ENCODE measurements around a stretch of chr10.

DNA sequence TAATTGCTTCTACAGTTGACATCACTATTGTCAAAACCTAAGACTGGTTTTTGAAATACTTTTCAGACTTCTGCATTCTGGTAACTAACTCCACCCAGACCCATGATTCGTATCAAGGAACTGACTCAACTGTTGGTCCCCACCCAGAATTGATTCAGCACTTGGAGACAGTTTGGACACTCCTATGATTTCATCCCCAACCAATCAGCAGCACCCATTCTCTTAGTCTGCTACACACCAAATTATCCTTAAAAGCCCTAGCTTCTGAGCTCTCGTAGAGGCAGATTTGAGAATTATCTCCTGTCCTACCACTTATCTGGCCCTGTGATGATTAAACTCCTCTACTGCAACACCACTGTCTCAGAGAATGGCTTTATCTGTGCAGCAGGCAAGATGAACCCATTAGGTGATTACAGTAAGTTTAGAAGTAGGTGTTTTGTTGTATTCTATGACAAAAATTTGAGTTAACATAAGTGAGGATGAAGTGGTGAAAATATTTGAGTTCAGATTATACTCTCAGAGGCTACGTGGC lies 7.7 kb upstream of the GSTO1 start:
- PRO-cap, 10 experiments, result no peak in any of the 10 experiments

- PRO-cap, 10 experiments, result no peak in any of the 10 experiments
Observed at GRCh38 chr10:104259980-104260754, 5.5 kb downstream of the GSTO1 start.

DNA sequence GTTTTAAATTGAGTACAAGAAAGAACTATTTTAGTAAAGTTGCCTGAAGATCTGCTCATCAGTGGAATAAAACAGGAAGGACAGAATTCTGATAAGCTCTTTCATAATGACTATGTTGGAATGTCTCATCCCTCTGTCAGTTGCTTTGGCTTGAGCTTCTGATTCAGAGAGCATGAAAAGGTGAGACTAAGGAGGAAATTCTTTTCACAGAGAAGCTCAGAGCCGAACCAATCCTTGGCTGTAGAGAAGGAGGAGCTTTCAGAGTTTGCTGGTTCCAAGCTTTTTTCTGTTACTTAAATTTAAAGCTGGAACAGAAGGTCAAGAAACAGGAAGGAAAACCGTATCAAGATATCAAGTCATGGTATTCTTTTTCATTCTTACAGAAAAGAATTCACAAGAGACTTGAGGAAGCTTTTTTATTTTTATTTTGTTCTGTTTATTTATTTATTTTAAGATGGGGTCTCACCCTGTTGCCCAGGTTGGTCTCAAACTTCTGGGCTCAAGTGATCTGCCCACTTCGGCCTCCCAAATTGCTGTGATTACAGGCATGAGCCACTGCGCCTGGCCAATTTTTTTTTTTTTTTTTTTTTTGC lies 24.1 kb downstream of the GSTO2 start:
- PRO-cap, 10 experiments, result no peak in any of the 10 experiments

- PRO-cap, 10 experiments, result no peak in any of the 10 experiments
Observed at GRCh38 chr10:104299916-104300629, 31.1 kb downstream of the GSTO2 start.

DNA sequence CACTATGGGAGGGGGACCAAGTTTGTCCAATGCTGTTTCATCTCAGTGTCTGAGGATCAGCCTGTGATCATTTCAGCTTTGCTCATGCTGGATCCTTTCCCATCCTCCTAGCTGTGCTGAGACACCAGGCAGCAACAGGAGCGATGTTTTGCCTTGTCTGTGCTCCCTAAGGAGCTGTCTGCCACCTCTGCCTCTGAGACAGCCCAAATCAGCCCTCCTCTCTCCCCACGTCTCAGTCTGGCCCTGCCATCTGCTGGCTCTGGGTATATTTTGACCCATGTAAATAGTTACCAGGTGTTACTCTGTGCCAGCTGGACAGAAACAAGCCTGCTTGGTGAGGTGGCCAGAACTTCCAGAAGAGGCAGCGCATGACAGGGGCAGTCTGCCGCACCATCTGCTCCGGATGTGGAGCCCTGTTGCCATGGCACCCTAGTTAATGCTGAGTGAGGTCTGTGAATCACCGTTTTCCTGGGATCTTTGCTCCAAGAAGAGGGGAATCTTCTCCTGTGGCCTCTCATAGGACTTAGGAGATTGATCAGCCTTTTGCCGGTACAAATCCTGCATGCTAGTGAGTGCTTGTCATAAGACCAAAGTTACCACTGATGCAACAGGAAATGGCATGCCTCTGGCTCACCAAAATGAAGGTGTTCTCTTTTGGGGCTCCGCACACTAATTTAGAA lies 31.8 kb downstream of the GSTO2 start:
- PRO-cap, 10 experiments, result peak in 2 of 10 experiments; most common minus-strand start position 355 of the sequence (in 2)

DNA sequence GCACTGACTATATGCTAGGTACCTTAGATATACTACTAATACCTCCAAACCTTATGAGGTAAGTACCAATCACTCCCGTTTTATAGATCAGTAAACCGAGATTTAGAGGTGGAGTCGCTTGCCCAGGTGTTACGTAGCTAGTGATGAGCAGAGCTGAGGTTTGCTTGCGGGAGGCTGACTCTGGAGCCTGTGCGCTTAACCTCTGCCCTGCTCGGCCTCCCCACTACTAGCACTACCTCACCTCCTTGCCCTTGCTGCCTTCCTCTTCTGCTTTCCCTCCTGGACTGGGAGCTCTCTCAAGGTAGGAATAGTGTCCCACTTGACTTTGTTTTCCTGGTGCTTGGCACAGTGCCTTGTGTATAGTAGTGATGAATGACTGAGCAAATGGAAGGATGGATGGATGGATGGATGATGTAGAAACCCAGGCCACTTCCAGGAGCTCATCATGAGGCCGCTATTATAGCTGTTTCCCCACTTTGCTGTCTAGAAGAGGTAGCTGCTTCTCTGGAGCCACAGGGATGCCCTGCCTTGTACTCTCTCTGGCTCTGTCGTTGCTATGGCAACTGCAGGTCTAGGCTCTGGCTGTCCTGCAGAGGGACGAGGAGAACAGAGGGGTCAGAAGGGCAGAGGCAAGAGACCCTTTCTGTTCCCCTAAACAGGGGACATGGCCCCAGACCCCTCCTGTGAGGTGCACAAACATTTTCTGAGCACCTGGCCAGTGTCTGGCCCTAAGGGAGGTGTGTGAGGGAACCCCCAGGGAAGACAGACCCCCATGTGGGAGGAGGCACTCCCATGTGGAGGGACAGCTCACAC lies 31.6 kb downstream of the ITPRIP start:
- PRO-cap, 10 experiments, result no peak in any of the 10 experiments

DNA sequence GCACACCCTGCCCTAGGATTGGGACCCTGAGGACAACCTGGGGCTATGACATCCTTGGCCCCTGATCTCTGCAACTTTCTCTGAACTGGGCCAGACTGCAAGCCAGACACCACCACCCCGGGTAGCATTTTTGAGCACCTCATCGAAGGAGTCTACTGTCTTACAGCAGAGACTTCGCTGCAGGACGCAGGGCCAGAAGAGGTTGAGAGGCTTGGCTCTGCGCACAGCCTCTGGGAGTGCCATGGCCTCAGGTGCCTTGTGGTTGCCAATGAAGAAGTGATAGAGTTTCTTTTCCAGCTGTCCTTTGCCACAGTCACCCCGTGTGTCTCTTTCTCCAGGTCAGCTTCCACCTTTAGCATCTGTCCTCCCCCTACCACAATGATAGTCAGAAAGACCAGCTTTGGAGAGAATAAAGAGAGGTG lies 25.1 kb downstream of the ITPRIP start:
- PRO-cap, 10 experiments, result no peak in any of the 10 experiments

- PRO-cap, 10 experiments, result no peak in any of the 10 experiments
Observed at GRCh38 chr10:104315243-104316629, 22.5 kb downstream of the ITPRIP start.

DNA sequence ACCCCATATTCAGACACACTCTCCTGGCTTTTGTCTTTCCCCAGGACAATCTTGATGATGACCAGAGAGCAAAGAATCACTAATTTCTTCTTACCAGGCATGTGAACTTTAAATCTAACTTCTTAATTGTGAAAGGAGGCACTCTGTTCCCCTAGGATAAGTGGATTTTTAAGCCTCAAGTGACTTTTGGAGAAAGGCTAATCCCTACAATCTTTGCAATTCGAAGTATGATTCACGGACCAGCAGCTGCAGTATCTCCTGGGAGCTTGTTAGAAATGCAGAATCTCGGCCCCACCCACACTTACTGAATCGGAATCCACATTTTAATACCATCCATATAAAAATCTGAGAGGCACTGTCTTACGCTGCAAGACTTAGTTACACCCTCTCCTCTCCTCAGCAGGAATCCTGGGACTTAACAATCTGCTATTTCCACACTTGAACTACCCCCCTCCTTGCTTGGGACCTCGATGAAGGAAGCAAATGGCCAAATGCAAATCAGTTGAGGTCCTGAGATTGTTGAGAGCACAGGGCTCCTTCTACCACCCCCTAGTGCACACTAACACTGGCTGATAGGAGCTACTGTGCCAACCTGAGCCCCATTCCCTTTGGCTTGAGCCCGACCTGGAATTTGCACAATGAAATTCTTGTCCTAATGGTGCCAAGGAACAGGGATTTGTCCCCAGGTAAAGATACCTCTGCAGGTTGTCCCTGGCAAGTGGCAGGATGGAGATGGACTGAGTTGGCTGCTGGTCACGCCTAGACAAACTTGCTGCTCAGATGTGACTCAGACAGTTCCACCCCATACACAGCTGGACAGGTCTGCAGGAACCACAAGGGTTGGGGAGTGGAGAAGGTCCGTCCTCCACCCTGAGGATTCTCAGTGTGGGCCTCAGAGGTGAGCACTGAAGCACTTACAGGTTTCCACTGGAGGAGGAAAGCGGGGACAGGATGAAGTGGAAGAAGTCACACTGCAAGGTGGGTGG lies 20.8 kb downstream of the ITPRIP start:
- PRO-cap, 10 experiments, result peak in 1 of 10 experiments; most common plus-strand start position 836 of the sequence (in 1); most common minus-strand start position 929 of the sequence (in 1)

GRCh38 chr10:104328839-104329772 lies 9.2 kb downstream of the ITPRIP start:
- PRO-cap, 10 experiments, result peak in 4 of 10 experiments; most common plus-strand start chr10:104329312 (in 2); most common minus-strand start chr10:104329227 (in 4)

GRCh38 chr10:107913564-107914311 lies 749.2 kb upstream of the SORCS1 start:
- PRO-cap, 10 experiments, result no peak in any of the 10 experiments

- PRO-cap, 10 experiments, result no peak in any of the 10 experiments
Observed at GRCh38 chr10:108315485-108316407, 1151.2 kb upstream of the SORCS1 start.

- PRO-cap, 10 experiments, result no peak in any of the 10 experiments
Observed at GRCh38 chr10:110141277-110141675, 66.1 kb upstream of the MXI1 start.

GRCh38 chr10:110204042-110204395 lies 3.4 kb upstream of the MXI1 start:
- PRO-cap, 10 experiments, result no peak in any of the 10 experiments

DNA sequence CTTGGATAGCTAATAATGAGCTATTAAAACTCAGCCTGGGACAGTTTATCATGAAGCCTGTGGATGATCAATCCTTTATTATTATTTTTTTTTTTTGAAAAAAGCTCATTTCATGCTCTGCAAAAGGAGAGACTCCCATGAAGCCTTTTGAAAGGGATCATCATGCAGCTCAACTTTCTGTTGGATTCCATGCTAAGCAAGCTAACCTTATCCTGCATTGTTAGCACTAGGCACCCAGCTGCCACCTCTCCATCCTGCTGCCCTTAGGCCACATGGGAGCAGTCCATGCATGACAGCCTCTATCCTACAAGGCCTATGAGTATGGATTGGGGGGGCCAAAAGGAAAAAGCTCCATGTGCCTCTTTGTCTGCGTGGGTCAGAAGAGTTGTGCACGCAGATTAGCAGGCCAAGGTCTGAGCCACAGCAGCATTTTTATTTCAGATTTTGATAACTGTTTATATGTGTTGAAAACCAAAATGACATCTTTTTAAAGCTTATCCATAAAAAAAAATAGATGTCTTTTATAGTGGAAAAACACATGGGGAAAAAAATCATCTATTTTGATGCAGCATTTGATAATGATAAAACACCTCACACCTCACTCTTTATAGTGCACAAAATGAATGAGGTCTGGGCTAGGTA lies 19.2 kb downstream of the SMNDC1 start:
- PRO-cap, 10 experiments, result no peak in any of the 10 experiments

DNA sequence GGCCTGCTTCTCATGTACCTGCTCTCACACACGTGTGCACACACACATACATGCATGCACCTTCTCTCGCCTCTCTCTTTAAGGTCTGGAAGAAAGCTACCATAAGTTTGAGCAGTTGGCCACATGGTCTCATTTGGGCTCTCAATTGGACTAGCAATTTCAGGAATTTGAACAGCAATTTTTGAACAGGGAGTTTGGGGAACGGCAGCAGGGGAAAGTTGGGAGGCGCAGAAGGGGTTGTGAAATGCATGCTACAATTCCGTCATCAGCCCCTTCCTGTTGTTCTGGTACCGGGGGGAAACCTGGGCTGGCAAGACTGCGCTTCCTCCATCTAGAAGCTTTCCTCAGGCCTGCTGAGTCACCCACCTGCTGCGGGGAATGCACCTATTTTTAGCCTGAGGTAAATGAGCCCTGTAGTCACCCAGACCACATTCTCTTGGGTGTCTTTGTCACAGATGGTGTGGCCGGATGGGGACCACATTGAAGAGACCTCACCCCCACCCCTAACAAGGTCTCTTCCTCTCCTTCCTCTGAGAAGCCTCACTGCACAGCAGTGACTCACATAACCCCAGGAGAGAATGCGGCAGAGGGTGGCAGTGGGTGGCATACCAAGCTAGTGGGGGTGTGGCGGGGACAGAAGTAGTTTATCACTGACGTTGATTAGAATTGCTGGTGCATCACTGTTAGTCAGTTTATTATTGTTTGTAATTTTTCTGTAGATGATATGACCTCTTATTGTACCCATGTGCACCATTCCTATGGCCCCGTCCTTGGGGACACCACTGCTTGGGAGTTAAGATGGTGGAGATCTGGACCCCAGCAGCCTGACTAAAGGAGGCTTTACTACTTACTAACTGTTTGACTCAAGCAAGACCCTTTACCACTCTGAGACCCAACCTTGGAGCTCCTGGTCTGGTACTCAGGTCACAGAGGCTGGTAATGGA lies 83.1 kb upstream of the DUSP5 start:
- PRO-cap, 10 experiments, result peak in 1 of 10 experiments; most common plus-strand start position 431 of the sequence (in 1); most common minus-strand start position 332 of the sequence (in 1)

DNA sequence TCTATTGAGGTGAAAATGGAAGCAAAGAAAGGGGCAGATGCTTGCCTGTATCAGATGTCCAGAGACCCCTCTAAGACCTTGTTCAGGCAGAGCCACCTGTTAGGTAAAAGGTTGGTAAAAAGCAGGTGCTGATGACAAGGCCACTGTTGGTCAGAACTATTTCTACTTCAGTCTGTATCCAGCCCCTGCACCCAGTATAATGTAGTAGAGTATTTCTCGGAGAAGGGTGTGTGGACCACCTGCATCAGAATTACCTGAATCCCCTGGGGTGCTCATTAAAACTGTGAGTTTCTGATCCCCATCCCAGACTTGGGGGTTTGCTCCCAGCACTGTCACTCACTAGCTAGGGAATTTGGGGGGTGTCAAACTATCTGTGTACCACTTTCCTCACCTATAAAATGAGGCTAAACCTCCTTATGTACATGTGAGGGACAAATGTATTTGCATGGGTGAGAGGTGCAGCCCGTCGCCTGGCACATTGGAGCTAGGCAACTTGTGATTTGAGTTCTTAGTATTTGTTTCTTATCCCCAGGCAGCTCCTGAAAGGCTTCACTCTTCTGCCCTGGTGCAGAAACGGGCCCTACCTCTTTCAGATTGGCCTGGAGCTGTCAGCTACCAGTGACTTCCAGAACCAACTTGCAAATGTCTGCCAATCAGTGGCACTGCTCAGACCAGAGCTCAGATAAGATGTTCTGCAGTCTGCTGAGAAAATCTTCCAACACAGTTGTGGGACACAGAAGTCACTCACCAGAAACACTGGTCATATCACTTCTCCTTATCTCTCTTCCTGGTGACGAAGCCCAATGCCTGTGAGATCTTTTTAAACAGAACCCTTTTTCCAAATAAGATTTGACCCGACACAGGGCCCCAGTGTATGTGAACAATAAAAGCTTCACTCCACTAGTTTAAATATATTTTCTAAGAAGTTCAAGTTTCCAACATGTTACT lies 82.1 kb upstream of the DUSP5 start:
- PRO-cap, 10 experiments, result peak in 1 of 10 experiments; most common plus-strand start position 718 of the sequence (in 1); most common minus-strand start position 569 of the sequence (in 1)

DNA sequence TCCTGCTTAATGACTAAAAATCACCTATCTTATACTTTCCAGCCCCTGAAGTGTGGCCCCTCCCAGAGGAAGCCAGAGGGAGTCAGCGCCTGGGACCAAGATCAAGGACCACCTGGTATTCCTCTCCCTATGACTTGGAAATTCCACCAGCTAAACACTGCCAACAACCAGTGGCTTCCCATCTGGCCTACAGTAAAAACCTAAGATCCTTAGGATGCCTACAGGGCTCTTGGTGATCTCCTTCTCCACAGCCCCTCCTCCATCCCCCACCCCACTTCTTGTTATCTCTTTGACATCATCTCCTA lies 16.5 kb upstream of the DUSP5 start:
- PRO-cap, 10 experiments, result peak in 5 of 10 experiments; most common minus-strand start position 87 of the sequence (in 5)

DNA sequence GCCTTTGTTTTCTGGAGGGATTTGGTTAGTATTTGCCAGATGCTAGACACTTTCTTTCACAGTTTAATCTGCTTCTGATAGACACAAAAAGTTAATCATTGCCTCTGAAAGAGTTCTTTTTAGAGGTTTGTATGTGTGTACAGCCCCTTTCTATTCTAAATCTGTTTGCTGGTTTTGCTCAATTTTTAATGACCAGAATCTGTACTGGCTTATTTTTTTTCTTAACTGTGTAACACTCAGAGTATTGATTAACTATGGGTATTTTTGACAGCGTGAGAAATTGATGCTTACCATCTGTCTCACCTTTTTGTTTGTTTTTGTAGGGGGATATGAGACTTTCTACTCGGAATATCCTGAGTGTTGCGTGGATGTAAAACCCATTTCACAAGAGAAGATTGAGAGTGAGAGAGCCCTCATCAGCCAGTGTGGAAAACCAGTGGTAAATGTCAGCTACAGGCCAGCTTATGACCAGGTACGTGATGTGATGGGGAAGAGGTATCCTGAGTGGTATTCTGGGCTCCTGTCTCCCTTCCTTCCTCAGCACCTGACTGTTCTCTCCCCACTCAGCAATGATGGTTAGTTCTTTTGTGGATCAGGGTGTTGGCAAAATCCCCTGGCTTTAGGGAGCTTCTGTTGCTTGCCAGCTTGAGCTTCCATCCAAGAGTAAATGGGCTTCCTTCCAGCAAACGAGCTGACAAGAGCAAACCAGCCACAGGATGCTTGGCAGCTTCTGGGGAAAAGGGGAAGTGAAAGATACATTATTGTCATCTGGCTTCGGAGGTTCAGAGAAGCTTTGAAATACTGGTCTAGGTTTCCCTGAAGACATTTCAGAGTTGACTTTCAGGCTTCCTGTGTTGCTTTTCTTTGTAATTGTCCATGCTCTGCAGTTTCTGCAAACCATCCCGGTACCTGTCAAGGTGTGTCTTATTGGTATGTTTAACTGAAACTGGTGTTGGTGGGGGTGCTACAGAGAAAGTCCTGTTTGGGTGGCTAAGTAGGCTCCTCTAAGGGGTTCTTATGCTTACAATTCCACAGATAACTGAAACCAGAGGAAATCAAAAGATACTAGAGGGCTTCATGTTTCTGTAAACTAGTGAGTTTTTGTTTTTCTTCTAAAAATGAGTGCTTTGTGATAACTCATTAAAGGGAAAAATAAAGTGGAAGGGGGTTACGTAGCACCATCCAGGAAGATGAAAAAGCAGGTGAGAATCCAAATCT lies 5.1 kb downstream of the DUSP5 start:
- PRO-cap, 10 experiments, result peak in 1 of 10 experiments; most common plus-strand start position 947 of the sequence (in 1); most common minus-strand start position 669 of the sequence (in 1)

DNA sequence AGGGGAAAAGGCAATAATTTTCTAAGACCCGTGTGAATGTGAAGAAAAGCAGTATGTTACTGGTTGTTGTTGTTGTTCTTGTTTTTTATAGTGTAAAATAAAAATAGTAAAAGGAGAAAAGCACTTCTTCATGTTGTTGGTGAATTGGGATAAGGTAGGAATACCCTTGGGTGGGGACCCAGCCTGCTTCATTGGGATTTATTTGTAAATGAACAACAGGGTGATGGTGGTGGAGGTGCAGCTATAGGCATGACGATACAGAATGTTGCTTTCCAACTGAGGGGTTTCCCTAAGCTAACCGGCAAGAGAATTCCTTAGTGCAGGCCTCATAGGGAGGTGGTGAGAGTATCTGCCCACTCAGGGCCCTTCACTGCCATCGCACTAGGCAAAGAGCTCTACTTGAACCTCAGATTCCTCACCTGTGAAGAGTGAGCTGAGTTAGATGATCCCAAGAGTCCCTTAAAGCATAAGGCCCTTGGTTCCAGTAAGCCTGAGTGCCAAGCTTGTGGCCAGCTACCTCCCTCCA lies 13.8 kb downstream of the DUSP5 start:
- PRO-cap, 10 experiments, result peak in 1 of 10 experiments; most common plus-strand start position 221 of the sequence (in 1)

All from Metastatic Breast Carcinoma in the Brain (tissue), 10 donors.